GM23338 (cell line): ENCODE measurements around a stretch of chr2.

DNA sequence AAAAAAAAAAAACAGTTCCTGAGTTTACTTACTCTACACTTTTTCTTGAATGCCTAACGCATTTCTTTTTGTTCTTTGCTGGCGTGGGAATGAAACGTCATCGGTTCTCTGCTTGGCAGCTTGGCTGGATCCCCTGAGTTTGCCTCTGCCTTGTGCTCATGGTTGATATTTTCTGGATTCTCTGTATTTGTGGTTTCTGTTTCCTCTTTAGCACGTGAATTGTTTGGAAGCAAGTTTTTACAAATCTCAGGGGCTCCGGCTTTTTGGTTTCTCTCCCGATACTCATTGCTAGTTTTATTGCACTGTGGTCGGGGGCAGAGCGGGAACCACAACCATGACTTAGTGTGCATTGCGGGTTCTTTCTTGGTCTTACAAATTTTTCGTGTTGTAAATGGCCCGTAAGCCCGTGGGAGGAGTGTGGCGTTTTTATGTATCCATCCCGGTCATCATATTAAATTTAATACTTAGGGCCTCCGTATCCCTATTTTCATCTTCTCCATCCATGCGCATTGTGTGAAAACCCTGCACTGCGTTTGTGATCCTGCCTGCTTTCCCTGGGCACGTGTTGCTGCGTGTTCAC, 9.3 kb downstream of the RAMP1 start:
- PRO-cap = no peak
- RAMPAGE, long total RNA = no peak

- PRO-cap = no peak
- RAMPAGE, long total RNA = no peak
These were observed 26.1 kb downstream of the RAMP1 start for GRCh38 chr2:237885520-237885846.

DNA sequence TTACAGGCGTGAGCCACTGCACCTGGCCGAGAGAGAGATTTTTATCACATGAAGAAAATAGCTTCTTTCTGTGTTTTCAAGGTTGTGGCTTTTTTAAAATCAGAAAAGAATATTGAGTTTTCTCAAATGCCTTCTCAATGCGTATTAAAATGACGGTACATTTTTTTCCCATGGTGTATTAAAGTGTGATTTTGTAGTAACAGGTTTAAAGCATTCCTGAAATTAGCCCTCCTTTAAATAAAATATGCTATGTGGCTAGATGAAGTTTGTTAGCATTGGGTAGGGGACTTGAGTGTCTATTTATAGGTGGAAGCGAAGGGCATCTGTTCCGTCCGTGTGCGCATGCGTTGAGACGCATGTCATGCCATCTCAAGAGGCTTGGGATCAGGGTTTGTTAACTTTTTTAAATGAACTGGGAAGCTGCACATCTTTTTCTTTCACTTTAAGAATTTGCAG, 39.9 kb downstream of the RAMP1 start:
- PRO-cap = no peak
- RAMPAGE, long total RNA = no peak

GRCh38 chr2:238063426-238063990, 2.7 kb downstream of the SCLY start:
- PRO-cap = no peak
- RAMPAGE, long total RNA = no peak

DNA sequence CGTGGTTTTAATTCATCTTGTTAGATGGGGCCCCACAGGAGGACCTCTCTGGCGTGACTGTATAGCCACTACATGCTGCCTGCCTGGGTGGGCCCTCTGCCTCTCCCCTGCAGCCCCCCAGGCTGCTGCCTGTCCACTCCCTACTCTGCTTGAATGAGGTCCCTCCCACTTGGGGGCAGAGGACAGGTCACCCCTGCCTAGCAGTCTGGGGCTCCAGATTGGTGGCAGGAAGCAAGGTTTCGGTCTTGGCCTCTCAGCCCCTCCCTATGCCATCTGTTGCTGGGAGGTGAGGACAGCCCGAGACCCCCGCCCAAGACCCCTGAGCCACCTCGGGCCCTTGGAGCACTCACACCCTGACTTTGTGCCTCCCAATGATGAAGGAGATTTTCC, 22.0 kb upstream of the HES6 start:
- PRO-cap = no peak
- RAMPAGE, long total RNA = no peak

DNA sequence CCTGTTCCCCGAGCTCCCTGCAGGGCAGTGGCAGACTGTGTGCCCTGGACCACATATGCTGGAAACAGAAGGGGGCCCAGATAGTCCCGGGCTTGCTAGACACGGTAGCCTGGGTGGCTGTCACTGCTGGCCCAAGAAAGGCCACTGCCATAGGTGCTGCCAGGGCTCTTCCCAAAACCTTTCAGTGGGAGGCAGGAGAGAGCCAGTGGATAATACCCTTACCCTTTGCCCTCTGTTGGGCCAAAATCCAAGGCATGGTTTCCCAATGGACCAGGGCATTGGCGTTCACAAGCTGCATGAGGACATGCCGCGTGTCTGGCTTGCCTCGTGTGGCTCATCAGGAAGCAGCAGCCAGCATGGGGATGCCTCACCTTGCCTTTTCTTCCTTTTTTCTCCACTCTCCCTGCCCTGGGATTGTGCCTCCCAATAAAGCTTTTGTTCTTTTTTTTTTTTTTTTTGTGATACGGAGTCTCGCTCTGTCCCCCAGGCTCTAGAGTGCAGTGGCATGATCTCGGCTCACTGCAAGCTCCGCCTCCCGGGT, 9.3 kb upstream of the PER2 start:
- PRO-cap = no peak
- RAMPAGE, long total RNA = no peak

- PRO-cap = no peak
- RAMPAGE, long total RNA = no peak
These were observed 11.5 kb upstream of the PER2 start for GRCh38 chr2:238299723-238300561.

DNA sequence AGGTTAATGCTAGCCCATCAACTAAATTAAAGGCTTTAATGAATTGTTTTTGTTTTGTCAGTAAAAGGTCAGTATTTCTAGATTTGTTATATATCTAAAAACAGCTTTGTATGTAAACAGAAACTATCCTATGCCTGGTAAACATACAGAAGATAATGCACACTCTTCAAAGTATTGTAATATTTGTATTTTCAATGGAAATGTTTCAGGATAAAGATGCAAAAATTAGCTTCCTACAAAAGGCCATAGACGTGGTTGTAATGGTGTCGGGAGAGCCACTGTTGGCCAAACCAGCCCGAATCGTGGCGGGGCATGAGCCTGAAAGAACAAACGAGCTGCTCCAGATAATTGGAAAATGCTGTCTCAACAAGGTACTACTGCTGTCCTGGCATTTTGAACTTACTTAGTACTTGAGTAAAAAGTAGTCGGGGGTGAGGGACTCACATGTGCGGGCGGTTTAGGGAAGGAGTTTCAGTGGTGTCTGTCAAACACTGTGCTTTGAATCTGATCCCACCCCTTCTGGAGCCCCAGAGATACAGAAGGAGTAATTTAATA, 5.4 kb downstream of the TRAF3IP1 start:
- PRO-cap = no peak
- RAMPAGE, long total RNA = no peak

GRCh38 chr2:238328353-238329396, 8.4 kb downstream of the TRAF3IP1 start:
- PRO-cap = no peak
- RAMPAGE, long total RNA = no peak

GRCh38 chr2:238344918-238345680, 24.8 kb downstream of the TRAF3IP1 start:
- PRO-cap = no peak
- RAMPAGE, long total RNA = no peak

DNA sequence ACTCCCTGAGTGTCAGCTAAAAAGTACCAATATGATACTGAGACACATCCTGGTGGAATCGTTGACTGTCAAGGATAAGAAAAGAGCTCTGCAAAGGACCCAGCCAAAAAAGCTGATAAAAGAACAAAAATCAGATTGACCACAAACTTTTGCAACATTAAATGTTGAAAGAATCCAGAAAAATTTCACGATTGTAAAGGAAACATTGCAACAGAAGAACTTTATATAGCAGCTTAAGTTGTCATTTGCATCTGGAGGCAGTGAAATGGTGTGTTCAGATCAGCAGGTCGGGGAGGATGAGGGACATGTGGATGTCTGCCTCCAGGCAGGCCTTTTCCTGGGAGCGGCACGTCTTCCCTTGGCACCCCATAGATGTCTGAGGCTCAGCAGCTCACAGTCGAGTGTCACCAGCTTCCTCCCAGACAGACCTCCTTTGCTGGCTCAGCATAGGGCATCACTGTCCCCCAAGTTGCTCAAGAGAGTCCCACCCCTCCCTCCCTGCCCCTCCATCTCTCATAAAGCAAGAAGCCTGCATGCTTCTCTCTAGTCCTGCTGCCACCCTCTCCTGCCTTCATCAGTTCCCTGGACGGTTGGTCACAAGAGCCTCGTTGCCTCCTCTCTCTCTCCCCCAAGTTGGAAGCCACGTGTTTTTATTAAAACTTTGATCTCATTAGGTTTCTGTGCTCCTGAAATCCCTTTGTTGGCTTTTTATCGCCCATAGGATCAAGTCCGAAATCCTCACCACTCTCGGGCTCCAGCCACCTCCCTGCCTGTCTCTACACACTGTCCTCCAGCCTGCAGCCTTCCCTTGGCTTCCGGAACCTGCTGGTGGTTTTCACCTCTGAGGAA, 44.2 kb upstream of the ASB1 start:
- PRO-cap = no peak
- RAMPAGE, long total RNA = no peak

- PRO-cap = bidirectional peak, plus-strand start at chr2:238415312, minus-strand start at chr2:238415227
- RAMPAGE, long total RNA = no peak
These were observed 11.6 kb upstream of the ASB1 start for GRCh38 chr2:238415093-238415602.

GRCh38 chr2:238427199-238427883, 614 bp downstream of the ASB1 start:
- PRO-cap = no peak
- RAMPAGE, long total RNA = no peak

DNA sequence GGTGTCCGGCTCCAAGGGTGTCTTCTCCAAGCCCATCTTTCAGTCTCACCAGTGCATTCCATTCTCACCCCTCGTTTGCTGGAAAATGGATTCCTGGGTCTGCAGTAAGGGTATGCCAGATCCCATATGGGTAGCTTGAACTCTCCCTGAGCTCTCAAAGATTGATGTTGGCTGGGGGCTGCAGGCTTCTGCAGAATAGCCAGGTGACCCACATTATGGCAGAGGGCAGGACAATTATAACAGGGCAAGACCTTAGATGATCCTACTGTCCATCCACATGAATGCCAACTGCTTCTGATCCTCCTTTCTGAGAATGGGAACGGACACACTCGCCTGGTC, 144.3 kb upstream of the TWIST2 start:
- PRO-cap = no peak
- RAMPAGE, long total RNA = no peak

- PRO-cap = no peak
- RAMPAGE, long total RNA = no peak
These were observed 123.2 kb upstream of the TWIST2 start for GRCh38 chr2:238724722-238725141.

GRCh38 chr2:238894750-238895426, 47.0 kb downstream of the TWIST2 start:
- PRO-cap = no peak
- RAMPAGE, long total RNA = no peak

DNA sequence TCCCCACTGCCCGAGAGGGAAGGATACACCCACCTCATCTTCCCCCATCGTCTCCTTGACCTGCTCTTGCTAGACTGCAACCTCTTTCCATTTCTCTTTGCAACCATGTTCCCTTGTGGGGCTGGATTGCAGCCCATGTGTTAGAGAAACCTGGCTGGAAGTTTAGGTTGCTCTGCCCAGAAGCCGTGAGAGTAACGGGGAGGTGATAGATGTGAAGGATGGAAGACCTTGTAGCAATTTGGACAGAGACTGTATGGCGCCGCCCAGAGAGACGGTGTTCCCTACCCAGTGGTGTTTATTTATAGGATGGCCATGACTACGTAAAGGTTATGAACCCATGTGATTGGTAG, 143.7 kb downstream of the TWIST2 start:
- PRO-cap = no peak
- RAMPAGE, long total RNA = no peak

- PRO-cap = no peak
- RAMPAGE, long total RNA = no peak
These were observed 203.6 kb downstream of the HDAC4 start for GRCh38 chr2:239197202-239197627.

GRCh38 chr2:239211764-239212044, 189.1 kb downstream of the HDAC4 start:
- PRO-cap = no peak
- RAMPAGE, long total RNA = no peak

- PRO-cap = no peak
- RAMPAGE, long total RNA = no peak
These were observed 153.9 kb downstream of the HDAC4 start for GRCh38 chr2:239246762-239247406.